ENCODE measurements around a stretch of chr13.

GRCh38 chr13:18194994-18195809 is 986.4 kb downstream of the TUBA3C start:
- PRO-cap = no peak
- RAMPAGE, long total RNA, 2 experiments = start-site peak on the plus strand in 1 of 2 experiments, at chr13:18195292-18195313 at its widest, 6 reads per replicate

GRCh38 chr13:19108825-19109418 is 72.7 kb downstream of the TUBA3C start:
- PRO-cap = no peak
- RAMPAGE, long total RNA, 2 experiments = no peak in any of the 2 experiments

GRCh38 chr13:19243852-19244307 is 62.3 kb upstream of the TUBA3C start:
- PRO-cap = no peak
- RAMPAGE, long total RNA, 2 experiments = no peak in any of the 2 experiments

- PRO-cap = no peak
- RAMPAGE, long total RNA, 2 experiments = start-site peak on the plus strand in 1 of 2 experiments, at chr13:19344444-19344546 at its widest, 6 reads per replicate
Observed at GRCh38 chr13:19344367-19344587, 162.7 kb upstream of the TUBA3C start.

DNA sequence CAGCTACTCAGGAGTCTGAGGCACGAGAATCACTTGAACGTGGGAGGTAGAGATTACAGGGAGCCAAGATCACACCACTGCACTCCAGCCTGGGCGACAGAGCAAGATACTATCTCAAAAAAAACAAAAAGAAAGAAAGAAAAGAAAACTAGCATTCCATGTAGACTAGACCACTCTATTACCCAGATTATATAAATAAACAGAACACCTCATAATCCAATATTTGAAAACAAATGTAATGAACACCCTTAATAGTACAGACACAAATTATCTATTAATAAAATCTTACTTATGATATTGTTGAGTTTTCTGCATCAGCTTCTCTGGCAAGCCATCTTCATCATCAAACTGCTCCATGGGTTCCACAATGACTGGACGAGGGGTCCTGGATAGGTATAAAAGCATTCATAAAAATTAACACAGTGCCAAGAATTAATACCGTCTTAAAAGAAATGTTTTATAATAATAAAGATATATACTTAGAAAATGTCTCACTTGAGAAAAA is 23.7 kb downstream of the PSPC1 start:
- PRO-cap = no peak
- RAMPAGE, long total RNA, 2 experiments = no peak in any of the 2 experiments

DNA sequence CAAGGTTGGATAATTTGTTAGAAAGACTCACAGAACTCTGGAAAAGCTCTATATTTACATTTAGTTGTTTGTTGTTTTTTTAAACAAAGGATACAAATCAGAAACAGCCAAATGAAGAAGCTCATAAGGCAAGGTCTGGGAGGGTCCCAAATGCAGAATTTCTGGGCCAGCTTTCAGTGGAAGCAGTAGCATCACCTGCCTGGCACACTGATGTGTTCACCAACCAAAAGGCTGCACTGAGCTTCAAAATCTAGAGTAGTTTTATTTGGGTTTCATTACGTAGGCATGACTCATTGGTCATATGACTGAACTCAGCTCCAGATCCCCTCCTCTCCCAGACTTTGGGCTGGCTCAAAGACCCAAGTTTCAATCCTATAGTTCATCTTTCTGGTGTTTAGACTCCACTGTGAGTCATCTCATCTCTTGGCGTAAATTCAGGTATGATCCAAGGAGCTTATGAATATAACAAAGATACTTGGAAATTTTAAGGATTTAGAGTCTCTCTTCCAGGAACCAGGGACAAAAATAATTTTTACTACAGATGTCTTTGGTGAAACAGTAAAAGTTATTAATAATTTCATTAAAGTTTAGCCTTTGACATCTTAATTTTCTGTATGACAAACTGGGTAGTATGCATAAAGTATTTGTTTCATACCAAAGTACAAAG is 17.7 kb downstream of the ZMYM5 start:
- PRO-cap = no peak
- RAMPAGE, long total RNA, 2 experiments = no peak in any of the 2 experiments

DNA sequence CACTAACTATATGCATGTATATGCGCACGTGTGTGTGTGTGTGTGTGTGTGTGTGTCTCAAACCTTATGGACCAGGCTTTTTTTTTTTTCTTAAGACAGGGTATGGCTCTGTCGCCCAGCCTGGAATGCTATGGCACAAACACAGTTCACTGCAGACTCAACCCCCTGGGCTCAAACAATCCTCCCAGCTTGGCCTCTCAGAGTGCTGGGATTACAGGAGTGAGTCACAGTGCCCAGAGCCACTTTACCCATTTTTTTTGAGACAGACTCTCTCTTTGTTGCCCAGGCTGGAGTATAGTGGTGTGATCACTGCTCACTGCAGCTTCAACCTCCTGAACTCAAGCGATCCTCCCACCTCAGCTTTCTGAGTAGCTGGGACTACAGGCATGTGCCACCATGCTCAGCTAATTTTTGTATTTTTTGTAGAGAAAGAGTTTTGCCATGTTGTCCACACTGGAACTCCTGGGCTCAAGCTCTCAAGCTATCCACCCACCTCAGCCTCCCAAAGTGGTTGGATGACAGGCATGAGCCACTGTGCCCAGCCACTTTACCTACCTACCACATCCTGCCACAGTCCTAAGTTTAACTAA is 2.4 kb downstream of the ZMYM5 start:
- PRO-cap = no peak
- RAMPAGE, long total RNA, 2 experiments = no peak in any of the 2 experiments

DNA sequence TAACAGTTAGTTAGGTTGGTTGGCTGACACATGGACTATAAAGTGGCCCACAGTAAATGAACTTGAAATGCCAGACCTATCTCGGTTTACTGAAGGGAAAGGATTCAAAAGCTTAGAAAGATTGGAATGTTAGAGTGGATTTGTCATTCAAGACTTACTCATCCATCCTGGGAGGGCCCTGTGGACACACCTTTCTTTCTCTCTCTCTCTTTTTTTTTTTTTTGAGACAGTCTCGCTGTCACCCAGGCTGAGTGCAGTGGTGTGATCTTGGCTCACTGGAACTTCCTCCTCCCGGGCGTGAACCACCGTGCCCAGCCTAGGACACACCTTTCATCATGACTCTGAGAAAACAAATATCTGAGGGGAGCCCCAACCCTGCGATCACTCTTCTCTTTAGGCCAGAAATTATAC is 46.9 kb upstream of the ZMYM5 start:
- PRO-cap = no peak
- RAMPAGE, long total RNA, 2 experiments = no peak in any of the 2 experiments

GRCh38 chr13:19957076-19957766 is 1.3 kb upstream of the ZMYM2 start:
- PRO-cap = unidirectional peak, plus-strand start at chr13:19957451; unidirectional peak, plus-strand start at chr13:19957542
- RAMPAGE, long total RNA, 2 experiments = start-site peak on the plus strand in 1 of 2 experiments, at chr13:19957495-19957611 at its widest, 42 reads per replicate

- PRO-cap = no peak
- RAMPAGE, long total RNA, 2 experiments = no peak in any of the 2 experiments
Observed at GRCh38 chr13:20131366-20131869, 29.4 kb downstream of the GJA3 start.

GRCh38 chr13:20405392-20406215 is 120.1 kb downstream of the CRYL1 start:
- PRO-cap = no peak
- RAMPAGE, long total RNA, 2 experiments = no peak in any of the 2 experiments

GRCh38 chr13:20480519-20481020 is 45.1 kb downstream of the CRYL1 start:
- PRO-cap = no peak
- RAMPAGE, long total RNA, 2 experiments = no peak in any of the 2 experiments

- PRO-cap = no peak
- RAMPAGE, long total RNA, 2 experiments = no peak in any of the 2 experiments
Observed at GRCh38 chr13:20714491-20715123, 11.1 kb downstream of the IL17D start.

- PRO-cap = no peak
- RAMPAGE, long total RNA, 2 experiments = no peak in any of the 2 experiments
Observed at GRCh38 chr13:20939469-20940078, 37.0 kb upstream of the XPO4 start.

GRCh38 chr13:21033937-21034745 is 27.2 kb downstream of the LATS2 start:
- PRO-cap = bidirectional peak, plus-strand start at chr13:21034144, minus-strand start at chr13:21034013
- RAMPAGE, long total RNA, 2 experiments = no peak in any of the 2 experiments

DNA sequence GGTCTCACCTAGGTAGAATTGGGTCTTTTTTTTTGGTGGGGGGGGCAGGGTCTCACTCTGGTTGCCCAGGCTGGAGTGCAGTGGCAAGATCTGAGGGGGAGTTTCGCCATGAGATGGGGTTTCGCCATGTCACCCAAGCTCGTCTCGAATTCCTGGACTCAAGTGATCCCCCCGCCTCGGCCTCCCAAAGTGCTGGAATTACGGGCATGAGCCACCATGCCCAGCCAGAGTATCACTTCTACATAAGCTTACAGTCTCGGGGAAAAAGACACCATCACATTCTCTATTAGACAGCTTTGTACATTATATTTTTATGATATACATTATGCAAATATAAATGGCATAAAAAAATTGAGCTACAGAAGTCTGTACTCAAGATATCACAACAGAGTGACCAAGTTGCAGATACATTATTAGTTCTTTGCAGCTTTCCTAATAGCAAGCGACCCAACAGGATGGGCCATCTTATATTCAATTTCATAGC is 5.2 kb downstream of the LATS2 start:
- PRO-cap = no peak
- RAMPAGE, long total RNA, 2 experiments = no peak in any of the 2 experiments

DNA sequence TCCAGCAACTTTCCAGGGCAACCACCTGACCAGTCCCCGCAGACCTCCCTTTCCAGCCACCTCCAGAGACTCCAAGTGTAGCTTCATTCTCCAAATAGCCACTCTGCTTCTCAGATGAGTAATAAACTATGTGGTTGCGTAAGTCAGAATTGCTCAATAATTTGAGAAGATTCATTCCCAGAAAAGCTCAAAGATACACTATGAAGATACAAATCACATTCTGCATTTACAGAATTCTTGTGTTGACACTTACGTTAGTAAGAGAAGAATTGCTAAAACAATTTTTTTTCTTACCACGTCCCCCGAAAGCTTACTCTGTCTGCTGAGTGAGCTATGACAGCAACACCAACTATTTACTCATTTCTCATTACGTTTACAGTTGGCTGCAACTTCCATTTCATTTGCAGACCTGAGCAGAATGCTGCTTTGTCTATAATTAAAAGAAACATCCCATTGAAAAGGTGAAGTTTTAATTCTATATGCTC is 8.3 kb upstream of the LATS2 start:
- PRO-cap = bidirectional peak, plus-strand start at position 283 of the sequence, minus-strand start at position 95 of the sequence
- RAMPAGE, long total RNA, 2 experiments = no peak in any of the 2 experiments

GRCh38 chr13:21074928-21076198 is 14.0 kb upstream of the LATS2 start:
- PRO-cap = unidirectional peak, plus-strand start at chr13:21075663; unidirectional peak, minus-strand start at chr13:21075850
- RAMPAGE, long total RNA, 2 experiments = no peak in any of the 2 experiments

DNA sequence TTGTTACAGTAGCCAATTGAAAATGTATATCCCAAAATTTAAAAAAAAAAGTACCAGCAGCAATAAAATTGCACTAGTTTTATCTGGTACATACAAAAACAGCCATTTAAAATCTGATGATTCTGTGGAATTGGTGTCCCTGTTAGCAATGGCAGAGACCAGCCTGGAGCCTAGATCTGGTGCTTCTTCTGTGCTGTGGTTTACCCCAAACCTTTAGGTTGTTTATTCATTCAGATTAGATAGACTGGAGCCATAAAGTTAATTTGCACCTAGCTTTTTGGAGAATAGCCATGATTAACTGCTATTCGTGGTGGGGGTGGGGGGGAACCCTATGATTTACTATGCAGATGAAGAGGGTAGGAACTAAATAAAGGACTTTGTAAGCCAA is 8.5 kb downstream of the SAP18 start:
- PRO-cap = no peak
- RAMPAGE, long total RNA, 2 experiments = no peak in any of the 2 experiments

GRCh38 chr13:21214277-21214688 is 37.8 kb downstream of the MRPL57 start:
- PRO-cap = no peak
- RAMPAGE, long total RNA, 2 experiments = no peak in any of the 2 experiments

Measured in prostate gland (tissue), 2 donors.